ENCODE measurements around a stretch of chr5.

GRCh38 chr5:141529079-141529494 is 40.2 kb downstream of the PCDHGC5 start:
- RRBS = no CpG with 5 or more reads among the region's 4 CpGs

- RRBS = no CpG with 5 or more reads among the region's 2 CpGs
These were observed 35.4 kb downstream of the DIAPH1 start for GRCh38 chr5:141583453-141583694.

- RRBS = no CpG with 5 or more reads among the region's 6 CpGs
These were observed 14.4 kb downstream of the DIAPH1 start for GRCh38 chr5:141604190-141604999.

DNA sequence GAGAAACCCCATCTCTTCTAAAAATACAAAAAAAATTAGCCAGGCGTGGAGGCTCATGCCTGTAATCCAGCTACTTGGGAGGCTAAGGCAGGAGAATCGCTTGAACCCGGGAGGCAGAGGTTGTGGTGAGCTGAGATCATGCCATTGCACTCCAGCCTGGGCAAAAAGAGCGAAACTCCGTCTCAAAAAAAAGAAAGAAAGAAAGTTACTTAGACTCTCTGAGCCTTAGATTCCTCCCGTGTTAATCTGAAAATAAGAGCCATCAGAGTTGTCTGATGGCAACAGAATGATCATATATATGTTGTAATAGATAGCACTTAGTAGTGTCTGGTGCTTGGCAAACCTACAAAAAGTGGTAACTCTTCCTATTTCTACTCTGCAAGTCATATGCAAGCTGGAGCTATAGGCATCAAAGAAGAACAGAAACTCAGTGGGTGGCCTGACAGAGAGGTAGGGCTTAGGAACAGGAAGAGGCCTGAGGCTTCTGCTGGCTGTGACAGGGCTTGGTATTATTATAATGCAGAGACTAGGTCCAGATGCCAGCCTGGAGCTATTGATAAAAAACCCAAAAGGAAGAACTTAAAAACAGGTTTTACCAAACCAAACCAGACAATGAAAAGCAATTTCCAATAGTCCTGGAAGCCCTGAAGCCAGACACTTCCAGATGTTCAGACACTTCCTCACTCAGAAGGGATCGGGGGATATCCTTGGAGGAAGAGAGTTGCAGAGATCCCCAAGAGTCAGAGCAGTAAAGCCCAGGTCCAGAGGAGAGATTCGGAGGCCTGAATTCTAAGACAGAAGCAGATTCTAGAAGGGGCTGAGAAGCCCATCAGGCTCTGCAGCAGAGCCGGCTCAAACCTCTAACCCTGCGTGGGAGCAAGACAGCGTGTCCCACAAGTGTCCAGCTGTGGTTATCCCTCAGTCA is 4.4 kb upstream of the DIAPH1 start:
- RRBS = no CpG with 5 or more reads among the region's 11 CpGs

- RRBS = no CpG with 5 or more reads among the region's 18 CpGs
These were observed 1.9 kb downstream of the FCHSD1 start for GRCh38 chr5:141649181-141649813.

DNA sequence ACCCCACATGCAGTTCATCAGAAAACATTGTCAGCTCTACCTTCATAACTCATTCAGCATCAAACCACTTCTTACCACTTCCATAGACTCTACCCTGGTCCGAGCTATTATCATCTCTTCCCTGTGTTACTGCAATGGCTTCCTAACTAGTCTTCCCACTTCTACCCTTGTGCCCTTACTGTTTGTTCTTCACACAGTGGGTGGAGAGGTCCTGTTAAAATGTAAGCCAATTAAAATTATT is 22.7 kb upstream of the ARAP3 start:
- RRBS = no CpG with 5 or more reads among the region's 1 CpG

GRCh38 chr5:141825044-141825632 is 53.1 kb downstream of the PCDH1 start:
- RRBS = no CpG with 5 or more reads among the region's 9 CpGs

DNA sequence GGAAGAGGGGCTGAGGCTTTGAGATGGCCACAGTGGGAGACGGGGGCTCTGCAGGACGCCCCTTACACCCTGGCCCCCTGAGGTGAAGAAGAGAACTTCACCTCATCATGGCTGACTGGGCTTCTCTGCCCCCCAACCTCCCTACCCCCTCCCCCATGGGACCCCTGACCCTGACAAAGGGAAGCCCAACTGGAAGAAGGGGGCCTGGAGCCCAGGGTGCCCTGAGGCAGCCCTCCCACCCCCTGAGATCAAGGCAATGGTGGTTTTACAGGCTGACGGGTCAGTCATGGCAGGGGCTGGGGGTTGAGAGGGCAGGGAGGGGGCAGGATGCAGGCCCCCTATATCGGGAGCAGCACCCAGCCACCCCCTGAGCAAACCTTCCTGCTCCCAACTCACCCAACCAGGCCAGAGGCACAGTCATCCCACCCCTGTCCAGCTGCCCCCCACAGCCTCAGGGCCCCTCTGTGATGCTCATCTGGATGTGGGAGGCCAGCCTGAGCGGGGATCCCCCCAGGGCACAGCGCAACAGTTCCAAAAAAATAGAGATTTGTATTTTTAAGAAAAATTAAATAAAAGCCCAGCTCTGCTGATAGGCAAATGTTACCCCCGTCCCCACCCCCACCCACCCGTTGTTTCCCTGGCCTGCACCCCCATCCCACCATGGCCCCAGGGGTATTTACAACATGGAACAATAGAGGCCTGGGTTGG is 25.5 kb downstream of the PCDH1 start:
- RRBS = no CpG with 5 or more reads among the region's 8 CpGs

GRCh38 chr5:141879955-141880333 is 1.7 kb upstream of the PCDH1 start:
- RRBS = no CpG with 5 or more reads among the region's 6 CpGs

DNA sequence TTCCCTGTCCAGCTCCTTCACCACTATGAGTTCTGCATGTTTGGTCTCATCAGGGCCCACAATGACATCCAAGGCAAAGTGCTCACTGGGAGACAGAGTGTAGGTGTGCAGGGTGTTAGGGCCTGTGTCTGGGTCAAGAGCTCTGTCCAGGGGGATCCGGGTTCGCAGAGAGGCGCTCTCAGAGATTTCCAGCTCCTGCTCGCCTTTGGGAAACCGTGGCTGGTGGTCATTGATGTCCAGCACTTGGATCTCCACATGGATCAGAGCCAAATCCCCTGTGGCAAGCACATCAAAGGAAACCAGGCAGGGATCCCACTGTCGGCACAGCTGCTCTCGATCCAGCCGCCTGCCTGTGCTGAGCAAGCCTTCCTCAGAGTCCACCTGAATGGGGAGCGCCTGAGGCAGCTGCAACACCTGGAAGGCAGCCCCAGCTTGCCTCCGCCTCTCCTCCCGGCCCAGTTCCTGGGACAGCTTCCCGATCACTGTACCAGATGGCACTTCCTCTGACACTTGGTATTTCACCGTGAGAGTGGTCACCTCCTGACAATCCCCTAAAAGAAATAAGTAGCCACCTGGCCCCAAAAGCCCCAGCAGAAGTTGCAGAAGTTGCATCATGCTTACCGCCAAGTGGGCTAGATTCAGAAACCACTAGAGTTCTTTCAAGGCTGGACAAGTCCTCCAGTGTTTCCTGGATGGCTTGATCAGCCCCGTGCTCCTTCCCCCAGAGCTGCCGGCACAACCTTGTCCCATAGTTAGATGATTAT is 583 bp downstream of the PCDH12 start:
- RRBS = no CpG with 5 or more reads among the region's 16 CpGs

DNA sequence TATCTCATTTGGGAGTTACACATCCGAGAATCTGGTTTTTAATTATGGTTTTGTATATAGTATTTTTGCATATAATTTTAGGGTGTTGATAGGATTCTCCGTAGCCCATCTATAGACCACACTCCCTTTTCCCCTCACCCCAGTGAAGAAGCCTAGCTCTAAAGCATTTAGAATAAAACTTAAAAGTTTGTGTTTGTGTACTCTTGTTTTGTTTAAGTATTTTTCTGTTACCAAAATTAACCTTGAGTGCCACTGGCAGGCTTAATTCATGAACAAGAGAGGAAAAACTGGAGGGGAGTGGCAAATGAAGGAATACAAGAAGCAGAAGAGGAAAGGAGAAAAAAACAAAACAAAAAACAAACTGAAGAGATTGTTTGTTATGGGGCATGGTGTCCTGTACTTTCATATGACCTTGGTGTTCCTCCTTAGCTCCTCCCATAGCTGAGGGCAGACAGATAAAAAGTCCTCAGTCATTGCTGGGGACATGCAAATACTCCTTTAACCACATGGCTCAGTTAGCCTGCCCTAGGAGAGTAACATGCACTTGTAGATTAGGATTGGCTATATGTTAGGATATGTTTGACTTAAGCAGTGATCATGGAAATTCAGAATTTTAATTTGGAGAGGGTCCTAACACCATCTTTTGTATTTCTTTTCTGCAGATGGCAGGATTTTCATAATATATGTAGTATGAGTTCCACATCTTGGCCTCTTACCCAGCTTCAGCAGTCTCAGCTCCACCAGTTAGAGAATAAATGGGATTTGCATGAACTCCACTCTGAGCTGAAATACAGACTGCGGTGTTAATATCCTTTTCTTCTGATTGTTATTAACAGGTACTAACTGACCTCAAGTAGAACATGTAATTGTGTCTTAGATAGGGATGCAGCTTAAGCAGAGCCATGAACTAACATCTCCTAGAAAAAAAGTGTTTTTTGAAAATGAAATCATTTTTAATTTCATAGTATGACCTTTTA is 1.4 kb downstream of the RNF14 start:
- RRBS = no CpG with 5 or more reads among the region's 3 CpGs

- RRBS = no CpG with 5 or more reads among the region's 3 CpGs
These were observed 43.2 kb upstream of the NDFIP1 start for GRCh38 chr5:142065370-142065769.

DNA sequence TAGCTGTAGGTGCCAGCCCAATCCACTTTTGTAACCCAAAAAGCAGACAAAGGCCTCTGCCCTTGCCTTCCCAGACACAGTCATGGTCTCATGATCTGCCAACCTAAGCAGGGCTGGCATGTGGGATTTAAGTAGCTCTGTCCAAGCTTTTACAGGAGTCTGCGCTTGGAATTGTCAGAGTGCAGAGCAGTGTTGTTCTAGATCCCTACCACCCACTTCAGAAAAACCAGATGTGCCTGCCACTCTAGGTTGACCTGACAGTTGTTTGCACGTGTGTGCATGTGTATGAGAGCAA is 87.7 kb upstream of the SPRY4 start:
- RRBS = no CpG with 5 or more reads among the region's 2 CpGs

GRCh38 chr5:142425960-142426861 is 101.4 kb upstream of the SPRY4 start:
- RRBS = no CpG with 5 or more reads among the region's 18 CpGs

- RRBS = no CpG with 5 or more reads among the region's 2 CpGs
These were observed 109.0 kb upstream of the SPRY4 start for GRCh38 chr5:142433777-142434249.

- RRBS = no CpG with 5 or more reads among the region's 5 CpGs
These were observed 121.9 kb upstream of the SPRY4 start for GRCh38 chr5:142446592-142447342.

DNA sequence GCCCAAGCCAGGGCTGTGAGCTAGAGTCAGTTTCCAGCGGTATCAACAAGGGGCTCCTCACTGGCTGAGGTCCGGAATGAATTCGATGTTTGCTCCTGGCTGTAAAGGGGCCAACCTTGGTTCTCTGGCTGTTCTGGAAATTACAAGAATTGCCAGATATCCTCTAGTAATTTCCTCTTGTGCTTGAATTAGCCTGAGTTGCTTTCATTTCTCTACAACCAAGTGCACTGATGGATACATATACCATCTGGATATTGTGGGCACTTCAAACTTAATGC is 129.2 kb upstream of the SPRY4 start:
- RRBS = no CpG with 5 or more reads among the region's 3 CpGs

GRCh38 chr5:142542965-142543464 is 142.9 kb downstream of the FGF1 start:
- RRBS = no CpG with 5 or more reads among the region's 2 CpGs

- RRBS = no CpG with 5 or more reads among the region's 32 CpGs
These were observed 27.3 kb upstream of the FGF1 start for GRCh38 chr5:142712995-142713750.

DNA sequence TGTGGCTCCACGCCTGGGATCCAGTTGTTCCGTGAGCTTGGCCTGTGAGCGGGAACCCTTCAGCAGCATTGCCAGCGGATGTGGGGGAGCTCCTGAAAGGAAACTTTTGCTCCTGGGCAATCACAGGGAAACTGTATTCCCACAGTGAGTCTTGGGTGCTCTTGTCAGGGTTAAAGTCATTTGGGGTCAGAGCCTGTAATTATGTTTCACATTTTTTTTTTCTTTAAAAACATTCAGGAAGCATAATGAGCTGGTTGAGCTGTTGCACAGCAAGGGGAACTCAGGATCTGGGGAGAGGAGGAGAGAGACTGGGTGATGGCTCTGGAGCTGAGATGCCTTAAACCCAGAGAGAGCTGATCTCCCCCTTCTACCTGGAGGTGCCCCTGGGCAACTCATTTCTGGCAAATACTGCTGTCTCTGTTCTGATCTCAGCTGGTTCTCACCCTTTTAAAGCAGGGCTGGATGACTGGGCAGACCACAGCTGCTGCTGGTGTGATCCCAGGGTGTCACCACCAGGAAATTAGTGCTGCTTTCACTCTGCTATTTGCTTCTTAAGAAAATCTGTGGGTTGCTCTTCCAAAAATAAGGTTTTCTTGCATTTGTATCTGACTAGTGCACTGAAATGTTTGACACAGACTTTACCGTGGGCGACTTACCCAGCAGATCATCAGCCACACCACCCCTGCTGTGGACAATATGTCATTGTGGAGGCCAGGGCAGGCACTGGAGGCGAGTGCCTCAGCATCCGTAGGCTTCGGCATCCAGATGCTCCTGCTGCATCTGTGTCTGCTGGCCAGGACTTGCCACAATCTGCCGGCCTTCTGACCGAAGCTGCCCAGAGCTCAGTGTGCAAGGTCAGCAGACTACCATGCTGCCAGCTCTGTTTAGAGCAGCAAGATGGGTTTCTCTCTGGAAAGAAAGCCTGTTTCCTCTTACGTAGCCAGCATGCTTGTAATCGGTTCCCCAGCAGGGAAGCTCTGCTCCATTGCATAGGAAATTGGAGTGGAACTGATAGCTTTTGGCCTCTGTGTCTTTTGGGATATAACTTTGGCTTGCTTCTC is 13.4 kb downstream of the ARHGAP26 start:
- RRBS = no CpG with 5 or more reads among the region's 13 CpGs